ENCODE measurements around a stretch of chr17.

DNA sequence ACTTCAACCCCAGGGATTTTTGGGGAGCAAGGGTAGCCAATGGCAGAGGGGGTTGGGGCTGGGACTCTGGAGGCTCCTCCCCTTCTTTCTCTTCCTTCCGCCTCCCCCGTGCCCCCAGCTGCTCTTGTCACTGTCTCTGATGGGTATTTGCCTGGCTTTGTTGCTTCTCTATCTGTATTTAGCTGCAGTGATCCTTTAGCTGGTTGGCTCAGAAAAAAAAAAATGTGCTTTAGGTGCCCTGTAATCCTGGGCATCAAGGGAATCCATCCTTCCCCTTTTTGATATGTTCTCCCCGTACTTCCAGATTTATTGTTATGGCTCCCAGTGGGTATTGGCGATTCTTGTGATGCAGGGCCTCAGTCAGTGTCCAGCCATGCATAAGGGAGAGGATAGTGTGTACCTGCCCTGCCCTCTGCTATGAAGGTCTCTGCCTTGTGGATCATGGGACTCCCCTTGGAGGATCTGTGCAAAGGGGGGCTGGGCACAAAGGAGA, 16.5 kb downstream of the SNF8 start:
- PRO-cap = no peak

- PRO-cap = no peak
Observed at GRCh38 chr17:48966842-48967142, 1.6 kb downstream of the GIP start.

GRCh38 chr17:49013176-49013619, 16.0 kb downstream of the IGF2BP1 start:
- PRO-cap = no peak

DNA sequence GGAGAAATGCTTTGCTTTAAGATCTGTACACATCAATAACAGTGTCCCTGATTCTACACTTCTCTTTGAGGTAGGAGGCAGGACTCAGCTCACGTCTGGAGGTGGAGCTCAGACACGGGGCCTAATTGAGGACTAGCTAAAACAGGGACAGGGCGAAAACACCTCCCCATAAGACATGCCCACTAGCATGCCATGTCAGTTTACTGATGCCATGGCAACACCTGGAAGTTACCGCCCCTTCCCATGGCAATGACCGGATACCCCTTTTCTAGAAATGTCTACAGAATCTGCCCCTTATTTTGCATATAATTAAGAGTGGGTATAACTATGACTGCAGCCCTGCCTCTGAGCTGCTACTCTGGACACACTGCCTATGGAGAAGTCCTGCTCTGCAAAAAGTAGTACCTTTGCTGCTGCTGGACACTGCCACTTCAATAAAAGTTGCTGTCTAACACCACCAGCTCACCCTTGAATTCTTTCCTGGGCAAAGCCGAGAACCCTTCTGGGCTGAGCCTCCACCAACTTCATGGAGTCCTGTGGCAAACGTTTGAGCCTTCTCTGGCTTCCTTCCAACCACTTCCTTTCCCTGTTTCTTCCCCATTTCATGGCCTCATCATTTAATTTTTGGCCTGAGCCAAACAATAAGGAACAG, 21.1 kb downstream of the PHB1 start:
- PRO-cap = unidirectional peak, minus-strand start at position 504 of the sequence

- PRO-cap = no peak
Observed at GRCh38 chr17:49577576-49578006, 1.9 kb downstream of the NXPH3 start.

- PRO-cap = no peak
Observed at GRCh38 chr17:49717347-49718360, 9.9 kb upstream of the SLC35B1 start.

DNA sequence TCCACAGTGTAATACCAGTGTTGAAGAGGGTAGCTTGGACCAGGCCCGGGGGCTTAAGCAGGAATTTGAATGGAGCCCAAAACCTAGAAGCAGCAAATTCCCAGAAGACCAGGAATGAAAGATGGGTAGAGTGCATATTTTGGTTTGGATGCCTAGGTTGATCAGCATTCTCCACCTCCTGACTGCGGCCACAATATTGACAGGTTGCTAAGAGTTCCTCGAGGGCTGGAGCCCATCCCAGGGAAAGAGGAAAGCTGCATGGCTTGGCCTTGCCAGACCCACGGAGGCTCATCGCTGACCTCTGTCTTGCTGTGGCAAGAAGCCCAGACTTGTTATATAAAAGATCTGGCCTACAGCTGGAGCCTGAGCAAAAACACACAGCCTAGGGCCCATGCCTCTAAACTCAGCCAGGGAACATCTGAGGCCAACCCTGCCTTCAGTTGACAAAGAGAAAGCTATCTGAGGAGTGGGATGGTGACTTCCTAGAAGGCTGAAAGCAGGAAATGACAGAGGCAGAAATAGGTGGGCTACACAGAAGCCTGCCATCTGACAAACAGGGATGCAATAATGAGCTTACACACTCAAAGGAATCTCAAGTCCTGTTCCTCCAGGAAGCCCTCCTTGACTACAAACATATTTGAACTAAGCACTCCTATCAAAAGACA, 22.4 kb upstream of the SLC35B1 start:
- PRO-cap = no peak

DNA sequence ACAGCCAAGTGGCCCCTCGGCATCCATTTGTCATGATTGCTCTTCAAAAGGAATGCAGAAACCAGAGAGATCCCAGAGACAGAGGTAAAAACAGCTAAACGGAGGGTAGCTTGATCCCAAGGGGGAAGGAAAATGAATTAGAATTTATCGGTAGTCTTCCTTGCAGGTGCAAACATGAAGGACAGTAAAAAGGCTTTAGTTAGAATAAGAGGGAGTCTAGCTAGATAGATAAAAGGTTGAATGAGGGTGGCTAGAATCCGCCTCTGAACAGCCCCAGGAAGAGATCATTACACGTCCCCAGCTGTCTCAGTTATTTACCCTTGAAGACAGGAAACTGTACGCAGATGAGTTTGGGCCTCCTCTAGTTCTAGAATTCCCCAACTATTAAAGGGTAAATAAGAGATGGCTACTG, 17.3 kb downstream of the FAM117A start:
- PRO-cap = no peak

GRCh38 chr17:49832364-49832692, 15.5 kb downstream of the TAC4 start:
- PRO-cap = no peak

GRCh38 chr17:49850860-49851316, 3.0 kb upstream of the TAC4 start:
- PRO-cap = no peak

- PRO-cap = no peak
Observed at GRCh38 chr17:50052165-50052880, 3.6 kb upstream of the ITGA3 start.

DNA sequence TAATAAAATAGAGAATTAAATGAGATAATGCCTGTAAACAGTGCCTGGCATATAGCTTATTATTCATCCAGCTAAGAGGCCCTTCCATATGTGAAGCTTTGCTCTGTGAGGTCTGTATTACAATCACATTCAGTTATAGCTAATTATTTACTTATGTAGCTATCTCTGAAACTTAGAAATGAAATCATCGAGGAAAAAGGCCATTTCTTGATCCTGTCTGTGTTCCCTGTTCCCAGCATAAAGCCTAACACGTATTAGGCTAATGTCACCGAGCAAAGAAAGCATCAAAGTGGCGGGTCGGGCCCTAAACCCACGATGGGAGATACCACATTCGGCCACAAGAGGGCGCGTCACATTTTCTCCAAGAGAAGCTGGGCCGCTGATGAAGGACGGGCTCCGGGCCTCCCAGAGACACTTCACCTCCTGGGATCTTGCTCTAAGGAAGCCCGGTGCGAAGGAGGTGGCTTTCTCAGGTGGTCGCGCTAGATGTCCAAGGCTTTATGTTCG, 992 bp upstream of the PDK2 start:
- PRO-cap = unidirectional peak, plus-strand start at position 364 of the sequence

DNA sequence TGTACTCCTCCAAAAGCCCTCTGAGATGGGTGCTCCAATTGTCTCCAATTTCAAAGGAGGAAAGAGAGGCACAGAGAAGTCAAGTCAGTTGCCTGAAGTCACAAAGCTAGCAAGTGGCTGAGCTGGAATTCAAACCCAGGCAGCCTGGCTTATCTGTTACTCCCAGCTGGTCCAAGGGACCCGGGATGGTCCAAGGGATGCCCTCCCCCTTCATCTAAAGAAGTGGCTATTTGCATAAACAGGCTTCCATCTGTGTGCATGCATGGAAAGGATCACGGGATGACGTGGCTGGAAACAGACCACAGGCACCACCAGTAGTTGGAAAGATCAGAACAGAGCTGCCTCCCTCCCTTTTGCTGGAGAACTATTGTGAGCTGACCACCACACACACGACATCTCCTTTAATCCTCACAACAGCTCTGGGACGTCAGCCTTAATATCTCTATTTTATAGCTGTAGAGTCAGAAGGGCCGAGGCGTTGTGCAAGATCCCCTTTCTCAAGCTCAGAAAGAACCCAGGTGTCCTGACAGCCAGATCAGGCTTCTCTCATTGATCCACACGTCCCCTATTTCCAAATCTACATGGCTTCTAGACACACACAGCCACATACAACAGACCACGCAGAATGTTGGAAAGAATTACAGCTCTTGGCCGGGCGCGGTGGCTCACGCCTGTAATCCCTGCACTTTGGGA, 10.9 kb upstream of the COL1A1 start:
- PRO-cap = no peak

- PRO-cap = no peak
Observed at GRCh38 chr17:50219565-50219937, 18.1 kb upstream of the COL1A1 start.

- PRO-cap = no peak
Observed at GRCh38 chr17:50263430-50264002, 10.8 kb upstream of the TMEM92 start.

GRCh38 chr17:50318914-50319302, 27.0 kb upstream of the XYLT2 start:
- PRO-cap = no peak

- PRO-cap = no peak
Observed at GRCh38 chr17:50392235-50393029, 4.9 kb downstream of the LRRC59 start.

DNA sequence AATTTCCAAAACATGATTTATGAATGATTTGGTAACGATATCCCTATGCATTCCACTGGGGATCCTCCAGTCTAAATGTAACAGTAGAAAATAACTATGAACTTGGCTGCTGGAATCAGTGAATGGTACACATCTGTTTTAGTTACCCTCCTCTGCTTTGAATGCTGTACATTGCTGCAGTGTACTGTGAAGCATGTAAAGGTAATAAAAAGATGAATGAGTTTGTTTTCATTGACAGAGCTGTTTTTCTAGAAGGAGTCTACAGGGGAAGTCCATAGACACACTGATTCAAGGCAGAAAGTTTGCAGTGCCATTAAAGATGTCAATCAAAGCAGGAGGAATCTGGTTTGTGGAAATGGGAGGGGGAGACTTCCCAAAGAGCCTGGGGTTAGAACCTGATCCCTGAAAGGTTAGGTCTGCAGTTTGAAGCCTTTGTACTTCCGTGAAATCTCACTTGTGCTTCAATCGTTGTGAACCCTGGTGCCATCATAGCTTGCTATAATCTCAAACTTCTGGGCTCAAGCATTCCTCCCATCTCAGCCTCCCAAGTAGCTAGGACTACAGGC, 5.1 kb downstream of the ACSF2 start:
- PRO-cap = no peak

- PRO-cap = no peak
Observed at GRCh38 chr17:50471934-50472776, 3.5 kb upstream of the CHAD start.

DNA sequence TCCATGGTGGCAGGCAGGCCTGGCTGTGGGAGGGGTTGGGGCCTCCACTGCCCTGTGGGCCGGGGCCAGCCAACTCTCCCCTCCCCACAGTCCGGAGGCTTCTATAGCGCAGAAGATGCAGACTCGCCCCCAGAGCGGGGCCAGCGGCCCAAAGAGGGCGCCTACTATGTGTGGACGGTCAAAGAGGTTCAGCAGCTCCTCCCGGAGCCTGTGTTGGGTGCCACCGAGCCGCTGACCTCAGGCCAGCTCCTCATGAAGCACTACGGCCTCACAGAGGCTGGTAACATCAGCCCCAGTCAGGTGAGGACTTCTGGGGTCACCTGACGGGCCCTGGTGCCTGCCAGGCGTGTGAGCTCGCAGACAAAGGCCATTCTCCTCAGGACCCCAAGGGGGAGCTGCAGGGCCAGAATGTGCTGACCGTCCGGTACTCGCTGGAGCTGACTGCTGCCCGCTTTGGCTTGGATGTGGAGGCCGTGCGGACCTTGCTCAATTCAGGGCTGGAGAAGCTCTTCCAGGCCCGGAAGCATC, 3.7 kb downstream of the SPATA20 start:
- PRO-cap = no peak

All from left lung (tissue), 1 donor.